Metastatic Breast Carcinoma in the Brain (tissue), 10 donors: Measurements from ENCODE around the genes IL13RA1, ZCCHC12, LONRF3 and RPL39.

DNA sequence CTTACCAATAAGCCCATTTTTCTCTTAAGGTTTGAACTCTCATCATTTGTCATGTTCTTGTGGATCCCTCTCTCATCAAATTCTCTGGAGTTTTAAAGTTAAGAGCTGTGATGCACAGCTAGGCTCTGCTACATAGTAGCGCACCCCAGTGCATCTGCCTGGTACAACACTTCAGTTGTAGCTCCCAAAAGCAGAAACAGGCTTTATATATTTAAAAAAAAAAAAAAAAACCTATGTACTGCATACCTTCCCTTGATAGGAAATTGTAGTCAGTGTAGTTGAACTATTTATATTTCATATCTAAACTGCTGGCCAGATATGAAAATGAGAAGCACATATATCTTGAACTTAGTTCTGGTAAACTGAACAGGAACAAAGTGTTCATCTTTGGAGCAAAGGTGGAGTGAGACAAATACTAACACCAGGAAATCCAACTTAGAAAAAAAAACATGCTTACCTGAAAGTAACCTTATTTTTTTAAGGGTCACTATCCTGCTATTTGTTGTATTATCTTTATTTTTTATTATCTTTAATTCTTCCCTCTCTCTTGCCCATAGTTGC, 131.3 kb downstream of the KLHL13 start:
- PRO-cap, 10 experiments = no peak in any of the 10 experiments

DNA sequence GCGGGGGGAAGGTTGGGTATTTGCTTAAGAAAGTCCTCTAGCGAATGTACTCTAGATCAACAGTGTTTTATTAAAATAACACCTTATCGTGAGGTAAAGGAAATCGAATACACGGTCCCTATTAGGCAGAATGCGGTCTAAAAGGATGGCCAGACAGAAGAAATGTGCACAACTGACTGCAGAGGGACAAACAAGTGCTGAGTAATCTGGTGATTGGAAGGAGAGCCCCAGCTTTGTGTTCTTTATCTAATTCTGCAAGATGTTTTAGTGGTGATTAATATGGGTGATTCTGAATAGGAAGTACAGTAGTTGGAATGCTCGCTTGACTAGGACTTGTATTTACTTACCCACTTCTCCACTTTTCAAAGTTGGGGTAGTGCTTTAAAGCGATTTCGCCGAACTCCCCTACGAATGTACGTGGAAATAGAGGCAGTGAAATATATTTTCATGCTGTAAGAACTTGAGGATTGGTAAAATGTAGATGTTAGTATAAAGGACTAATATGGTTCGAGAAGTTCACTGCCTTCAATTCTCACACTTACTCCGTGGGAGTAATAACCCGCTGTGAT, 1.3 kb downstream of the WDR44 start:
- PRO-cap, 10 experiments = peak in 3 of 10 experiments; most common plus-strand start position 167 of the sequence (in 1); most common minus-strand start position 166 of the sequence (in 3)

GRCh38 chrX:118726692-118727823, at the start of gene IL13RA1:
Gene IL13RA1 (plus strand): TSS chrX:118727606.
- PRO-cap, 10 experiments = peak in 10 of 10 experiments; most common plus-strand start chrX:118727608 (in 10); most common minus-strand start chrX:118727465 (in 9)

- PRO-cap, 10 experiments = peak in 1 of 10 experiments; most common minus-strand start chrX:118729185 (in 1)
Observed at GRCh38 chrX:118729037-118729540, 1.7 kb downstream of the IL13RA1 start.

- PRO-cap, 10 experiments = peak in 2 of 10 experiments; most common plus-strand start chrX:118823824 (in 2)
Observed at GRCh38 chrX:118823420-118824256, at the start of gene ZCCHC12. Gene ZCCHC12 (plus strand): TSS chrX:118823824.

- PRO-cap, 10 experiments = peak in 9 of 10 experiments; most common plus-strand start chrX:118974618 (in 9)
Observed at GRCh38 chrX:118974299-118974798, at the start of gene LONRF3. Gene LONRF3 (plus strand): TSS chrX:118974618.

- PRO-cap, 10 experiments = no peak in any of the 10 experiments
Observed at GRCh38 chrX:118988587-118989125, 14.2 kb downstream of the LONRF3 start.

- PRO-cap, 10 experiments = no peak in any of the 10 experiments
Observed at GRCh38 chrX:118992005-118993124, 17.9 kb downstream of the LONRF3 start.

- PRO-cap, 10 experiments = no peak in any of the 10 experiments
Observed at GRCh38 chrX:119019160-119019720, 44.8 kb downstream of the LONRF3 start.

DNA sequence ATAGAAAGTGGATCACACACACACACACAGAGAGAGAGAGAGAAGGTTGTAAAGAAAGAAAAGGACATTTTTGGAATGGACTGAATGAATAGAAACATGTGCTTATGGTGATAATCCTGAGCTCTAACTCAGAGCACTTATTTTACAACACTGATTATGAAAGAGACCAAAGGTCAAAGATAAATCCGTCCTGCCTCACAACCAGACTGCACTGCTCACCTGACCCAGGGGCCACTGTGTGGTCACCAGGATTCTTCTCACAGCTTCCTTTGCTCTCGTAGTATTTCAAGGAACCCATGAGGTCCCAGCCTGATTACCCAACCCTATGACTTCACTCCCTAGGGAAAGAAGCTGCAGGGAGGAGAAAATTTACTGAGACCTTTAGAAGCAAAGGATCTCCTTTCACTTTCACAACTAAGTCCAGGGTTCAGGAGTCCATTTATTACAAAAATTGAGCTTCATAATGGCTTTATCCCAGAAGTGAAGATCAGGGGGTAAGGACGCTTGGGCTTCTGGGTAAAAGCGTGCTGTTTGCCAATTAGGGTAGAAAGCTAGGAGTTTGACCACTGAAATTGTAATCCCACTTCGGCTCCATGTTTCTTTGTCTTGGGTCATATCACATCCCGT, 9.6 kb downstream of the SLC25A5 start:
- PRO-cap, 10 experiments = peak in 3 of 10 experiments; most common plus-strand start position 413 of the sequence (in 2)

DNA sequence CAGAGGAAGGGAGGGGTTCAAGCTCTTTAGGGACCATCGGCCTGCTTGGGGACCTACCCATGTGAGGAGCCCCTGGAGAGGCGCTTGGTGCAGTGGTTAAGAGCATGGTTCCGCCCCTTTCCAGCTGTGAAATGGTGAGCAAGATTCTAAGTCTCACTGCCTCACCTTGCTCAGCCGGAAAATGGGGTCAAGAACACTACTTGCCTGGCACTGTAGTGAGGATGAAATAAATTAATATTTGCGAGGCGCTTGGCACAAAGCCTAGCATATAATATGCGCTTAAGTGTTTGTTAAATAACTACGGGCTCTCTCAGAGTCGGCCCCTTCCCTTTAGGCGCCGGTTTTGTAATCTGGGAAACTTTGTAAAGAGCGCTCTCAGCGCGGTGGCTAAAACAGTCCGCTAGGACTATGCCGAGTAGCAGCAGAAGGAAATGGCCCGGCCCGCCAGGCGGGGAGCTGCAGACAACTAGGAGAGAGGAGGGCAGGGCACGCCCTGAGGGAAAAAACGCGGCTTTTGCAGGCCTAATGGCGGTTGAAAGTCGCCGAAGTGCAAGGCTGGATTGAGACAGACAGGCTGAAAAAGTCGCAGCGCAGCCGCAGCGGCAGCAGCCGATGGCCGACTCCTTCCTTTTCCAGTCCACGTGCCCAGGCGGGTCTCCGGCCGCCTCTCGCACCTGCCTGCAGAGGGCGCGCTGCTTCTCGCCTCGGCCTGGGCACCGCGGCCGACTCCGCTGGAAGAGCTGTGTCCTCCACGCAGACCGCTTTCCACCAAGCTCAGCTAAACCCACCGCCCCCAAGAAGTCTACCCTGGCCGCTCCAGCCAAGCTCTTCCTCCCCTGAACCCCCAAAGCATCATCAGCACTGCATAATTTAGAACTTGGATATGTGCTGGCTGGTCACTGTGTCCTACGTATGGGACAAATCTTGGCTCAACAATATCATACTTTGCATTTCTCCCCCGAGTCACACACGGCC, 14.2 kb downstream of the SLC25A5 start:
- PRO-cap, 10 experiments = peak in 2 of 10 experiments; most common plus-strand start position 710 of the sequence (in 1); most common minus-strand start position 632 of the sequence (in 2)

GRCh38 chrX:119681950-119682979, 10.7 kb downstream of the SEPTIN6 start:
- PRO-cap, 10 experiments = peak in 1 of 10 experiments; most common plus-strand start chrX:119682517 (in 1); most common minus-strand start chrX:119682388 (in 1)

DNA sequence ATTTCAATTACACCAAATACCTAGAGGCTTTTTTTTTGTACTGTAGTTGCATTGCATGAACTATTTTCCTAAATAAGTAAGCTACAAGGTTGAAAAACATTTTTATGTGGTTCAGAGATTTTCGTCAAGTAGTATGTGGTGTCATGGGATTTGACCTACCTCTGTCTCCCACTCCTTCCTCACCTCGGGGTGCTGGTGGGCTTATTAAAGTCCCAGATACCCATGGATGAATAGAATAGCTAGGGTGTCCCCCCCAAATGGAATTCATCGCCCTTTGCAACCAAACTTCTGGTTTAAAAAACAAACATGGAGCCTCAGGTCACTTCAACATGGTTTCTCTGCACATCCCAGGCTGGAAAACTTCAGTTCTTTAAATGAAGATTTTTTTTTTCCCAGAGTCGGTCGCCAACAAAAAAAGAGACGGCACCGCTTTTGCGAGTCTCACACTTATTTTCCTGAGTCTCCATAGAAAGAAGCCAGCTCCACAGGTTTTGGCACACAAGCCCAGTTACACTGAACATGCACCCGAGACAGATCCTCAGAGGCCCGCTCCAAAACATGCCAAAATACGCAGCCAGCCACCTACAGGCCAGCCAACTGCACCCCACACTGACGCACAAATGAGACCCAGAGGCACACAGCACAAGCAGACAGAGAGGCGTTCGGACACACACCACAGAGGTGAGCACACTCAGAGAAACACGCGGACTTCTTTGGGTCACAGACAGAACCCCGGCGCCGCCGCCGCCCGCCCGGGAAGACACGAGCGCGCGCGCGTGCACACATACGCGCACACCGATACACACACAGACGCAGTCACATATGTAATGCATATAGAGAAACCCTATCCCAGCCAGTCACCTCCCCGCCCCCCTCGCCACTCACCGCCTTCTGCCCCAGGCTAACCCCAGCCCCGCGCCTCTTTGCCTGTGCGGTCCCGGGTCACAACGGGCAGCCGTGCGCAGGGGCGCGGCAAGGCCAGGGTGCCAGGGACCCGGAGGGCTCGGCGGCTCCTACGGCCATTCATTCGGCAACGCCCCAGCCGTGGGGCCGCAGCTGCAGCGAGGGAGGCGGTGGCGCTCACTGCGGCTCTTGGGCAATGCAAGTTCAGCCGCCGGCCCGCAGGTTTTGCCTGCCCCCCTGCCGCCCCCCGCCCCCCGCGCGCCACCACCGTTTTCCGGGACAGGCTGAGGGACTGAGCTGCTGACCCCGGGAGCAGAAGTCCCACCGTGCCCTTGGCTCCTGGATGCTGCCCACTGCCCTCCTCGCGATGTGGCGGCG, 801 bp downstream of the SEPTIN6 start:
- PRO-cap, 10 experiments = peak in 9 of 10 experiments; most common plus-strand start position 649 of the sequence (in 7); most common minus-strand start position 618 of the sequence (in 6)

- PRO-cap, 10 experiments = no peak in any of the 10 experiments
Observed at GRCh38 chrX:119762701-119763128, 4.3 kb downstream of the SOWAHD start.

DNA sequence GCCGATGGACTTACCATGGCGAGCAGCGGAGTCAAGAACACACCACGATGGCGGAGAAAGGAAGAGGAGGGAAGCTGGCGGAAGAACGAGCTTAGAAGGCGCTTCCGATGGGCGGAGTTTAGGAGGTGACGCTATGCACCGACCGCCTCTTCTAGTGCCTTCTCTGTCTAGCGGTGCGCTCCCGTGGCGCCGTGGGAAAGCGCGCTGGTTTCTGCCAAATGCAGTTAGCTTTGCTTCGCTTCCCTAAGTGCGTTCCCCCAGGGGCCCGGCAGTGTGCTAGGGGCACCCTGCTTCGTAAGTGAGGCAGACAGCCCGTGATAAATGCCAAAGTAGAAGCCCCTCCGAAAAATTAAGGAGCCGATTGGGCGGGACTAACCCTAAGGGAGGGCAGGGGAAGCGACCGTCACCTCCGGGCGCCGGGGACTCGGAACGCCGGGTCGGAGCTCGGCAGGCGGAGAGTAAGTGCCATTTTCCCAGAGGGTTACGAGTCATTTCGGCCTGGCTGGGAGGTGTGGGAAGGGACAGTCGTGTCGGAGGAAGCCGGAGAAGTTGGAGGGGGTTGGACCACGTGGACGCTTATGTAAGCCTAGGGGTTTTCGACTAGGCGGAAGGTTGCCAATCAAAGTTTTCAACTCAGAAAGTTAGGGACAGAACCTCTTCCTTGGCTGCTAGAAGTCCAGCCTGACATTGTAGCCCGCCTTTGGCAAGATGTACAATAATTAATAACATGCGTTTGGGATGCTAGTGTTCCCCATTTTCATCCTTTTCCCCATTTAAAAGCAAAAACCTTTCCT, at the start of gene RPL39:
RPL39 (minus strand) TSS at position 71 of the 794 bp plus-strand sequence.
- PRO-cap, 10 experiments = peak in 10 of 10 experiments; most common plus-strand start position 194 of the sequence (in 4); most common minus-strand start position 69 of the sequence (in 8)

- PRO-cap, 10 experiments = no peak in any of the 10 experiments
Observed at GRCh38 chrX:119845497-119845886, 7.3 kb downstream of the UPF3B start.

DNA sequence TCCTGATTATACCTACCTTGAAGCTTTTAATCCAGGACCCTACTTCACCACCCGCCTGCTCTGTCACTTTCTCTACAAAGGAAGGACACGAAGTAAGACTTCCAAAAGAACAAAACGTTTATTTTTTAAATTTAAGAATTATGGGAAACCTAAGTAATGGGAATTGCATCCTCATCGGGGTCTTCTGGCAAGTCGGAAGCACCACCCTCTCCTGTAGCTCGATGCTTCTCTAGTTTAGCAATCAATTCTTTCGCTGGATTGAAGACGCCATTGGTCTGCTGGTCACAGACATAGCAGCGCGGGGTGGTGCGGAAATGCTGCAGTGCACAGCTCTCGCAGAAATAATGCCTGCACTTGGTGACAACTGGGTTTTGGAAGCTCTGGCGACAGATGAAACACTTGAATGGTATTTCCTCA, 1.1 kb downstream of the RNF113A start:
- PRO-cap, 10 experiments = peak in 2 of 10 experiments; most common plus-strand start position 291 of the sequence (in 1); most common minus-strand start position 346 of the sequence (in 1)

- PRO-cap, 10 experiments = peak in 1 of 10 experiments; most common minus-strand start chrX:119885922 (in 1)
Observed at GRCh38 chrX:119885785-119886053, 10.0 kb upstream of the AKAP14 start.

GRCh38 chrX:120035683-120036540, 41.6 kb downstream of the RHOXF2B start:
- PRO-cap, 10 experiments = peak in 1 of 10 experiments; most common plus-strand start chrX:120036172 (in 1); most common minus-strand start chrX:120035936 (in 1)

- PRO-cap, 10 experiments = peak in 1 of 10 experiments; most common minus-strand start chrX:120559924 (in 1)
Observed at GRCh38 chrX:120559609-120559970, 1.2 kb downstream of the CUL4B start.